Cytotoxic T cell (primary cell): ENCODE data around the gene FOXO1.

DNA sequence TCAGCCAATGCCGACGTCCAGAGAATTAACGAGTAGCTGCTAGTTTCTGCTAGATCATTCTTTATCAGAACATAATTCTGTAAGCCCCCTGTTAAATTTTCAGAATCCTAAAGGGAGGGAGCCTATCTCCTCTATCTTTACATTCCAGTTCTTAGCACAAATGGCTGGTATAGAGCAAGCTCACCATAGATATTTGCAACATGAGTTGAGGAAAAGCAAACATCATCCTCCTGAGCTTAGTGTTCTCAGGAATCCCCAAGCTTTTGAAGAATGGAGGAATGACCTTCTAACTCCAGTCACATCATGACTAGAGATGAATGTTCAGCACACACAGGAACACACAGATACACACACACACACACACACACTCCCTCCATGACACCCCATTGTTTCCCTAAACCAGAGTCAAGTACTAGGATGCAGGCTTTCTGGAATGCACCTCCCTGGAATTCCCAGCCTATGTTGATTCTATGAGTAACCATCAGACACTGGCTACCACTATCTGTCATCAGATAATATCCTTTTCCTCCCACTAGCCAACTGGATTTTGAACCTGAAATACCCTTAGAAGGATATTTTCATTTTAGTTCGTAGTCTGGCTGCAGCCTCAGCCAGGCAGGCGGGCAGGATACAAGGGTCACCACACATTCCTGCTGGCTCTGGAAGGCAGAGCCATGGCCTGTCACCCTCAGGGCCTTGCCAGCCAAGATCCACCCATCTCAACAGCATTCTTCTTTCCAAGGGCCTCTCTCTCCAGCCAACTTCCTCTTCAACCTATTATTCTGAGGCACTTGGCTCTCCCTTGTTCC lies 162.4 kb downstream of the FOXO1 start:
- PRO-cap, 2 experiments: no peak in any of the 2 experiments

GRCh38 chr13:40547686-40548490 lies 118.6 kb downstream of the FOXO1 start:
- PRO-cap, 2 experiments: no peak in any of the 2 experiments

GRCh38 chr13:40551185-40552359 lies 114.9 kb downstream of the FOXO1 start:
- PRO-cap, 2 experiments: no peak in any of the 2 experiments

GRCh38 chr13:40615623-40616184 lies 50.7 kb downstream of the FOXO1 start:
- PRO-cap, 2 experiments: peak in 2 of 2 experiments; most common plus-strand start chr13:40615885 (in 2); most common minus-strand start chr13:40615813 (in 1)

GRCh38 chr13:40618786-40619299 lies 47.6 kb downstream of the FOXO1 start:
- PRO-cap, 2 experiments: no peak in any of the 2 experiments

GRCh38 chr13:40666168-40666707 lies at the start of gene FOXO1:
FOXO1 (minus strand) TSS chr13:40666641.
- PRO-cap, 2 experiments: peak in 2 of 2 experiments; most common minus-strand start chr13:40666588 (in 2)

GRCh38 chr13:40734612-40735115 lies 36.3 kb downstream of the MRPS31 start:
- PRO-cap, 2 experiments: no peak in any of the 2 experiments

DNA sequence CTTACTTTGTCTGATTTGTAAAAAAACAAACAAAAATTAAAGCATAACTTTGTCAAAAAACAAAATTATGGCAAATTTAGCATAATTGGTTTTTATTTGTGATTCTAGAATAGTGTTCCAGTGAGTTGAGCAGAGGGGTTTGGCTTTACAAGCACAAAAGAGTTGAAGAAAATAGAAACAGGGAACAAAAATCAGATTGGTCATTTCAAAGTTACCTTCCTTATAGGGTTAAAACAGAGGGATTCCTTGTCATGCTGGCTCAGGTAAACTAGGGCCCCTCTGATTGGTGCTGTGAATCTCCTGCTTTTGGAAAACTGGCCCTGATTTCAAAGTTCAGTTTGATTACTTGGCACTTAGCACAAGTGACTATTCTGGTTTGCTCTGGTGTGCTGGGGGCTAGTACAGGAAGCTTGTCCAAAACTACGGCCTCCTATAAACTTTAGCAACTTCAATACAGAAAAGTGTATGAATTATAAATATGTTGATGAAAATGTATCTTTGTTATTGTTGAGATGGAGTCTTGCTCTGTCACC lies 1.8 kb upstream of the MRPS31 start:
- PRO-cap, 2 experiments: no peak in any of the 2 experiments

DNA sequence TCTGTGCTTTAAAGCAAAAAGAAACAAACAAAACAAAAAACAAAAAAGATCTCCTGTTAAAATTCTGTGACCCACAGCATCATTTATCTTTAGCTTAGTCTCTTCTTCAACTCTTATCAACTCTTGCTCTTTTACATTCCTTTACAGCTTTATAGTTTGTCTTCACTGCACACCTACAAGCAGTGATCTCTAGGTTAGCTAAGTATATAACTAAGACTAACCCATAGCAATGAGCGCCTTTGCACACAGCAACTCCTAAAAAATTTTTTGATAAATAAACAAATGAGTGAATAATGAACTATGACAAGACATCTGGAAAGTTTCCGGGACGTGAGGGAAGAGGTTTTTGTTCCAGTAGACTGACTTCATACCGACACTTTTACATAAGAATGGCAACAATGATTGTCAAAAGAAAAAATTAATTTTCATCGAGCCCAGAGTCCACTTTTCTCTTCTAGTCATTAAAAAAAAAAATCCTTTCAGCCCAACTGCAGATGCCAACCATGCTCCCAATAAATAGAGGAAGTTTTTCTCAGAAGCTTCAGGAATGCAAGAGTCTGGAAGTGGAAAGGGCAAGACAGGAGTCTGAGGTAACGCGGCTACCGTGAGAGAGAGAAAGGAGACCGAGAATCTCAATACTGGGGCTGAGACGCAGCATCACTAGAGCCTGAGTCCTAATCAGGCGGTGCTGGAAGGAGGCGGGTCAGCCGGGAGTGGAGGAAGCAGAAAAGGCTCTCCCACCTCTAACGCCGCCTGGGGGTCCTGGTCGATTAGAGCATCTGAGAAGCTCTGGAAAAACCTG lies 98.2 kb downstream of the ELF1 start:
- PRO-cap, 2 experiments: no peak in any of the 2 experiments

DNA sequence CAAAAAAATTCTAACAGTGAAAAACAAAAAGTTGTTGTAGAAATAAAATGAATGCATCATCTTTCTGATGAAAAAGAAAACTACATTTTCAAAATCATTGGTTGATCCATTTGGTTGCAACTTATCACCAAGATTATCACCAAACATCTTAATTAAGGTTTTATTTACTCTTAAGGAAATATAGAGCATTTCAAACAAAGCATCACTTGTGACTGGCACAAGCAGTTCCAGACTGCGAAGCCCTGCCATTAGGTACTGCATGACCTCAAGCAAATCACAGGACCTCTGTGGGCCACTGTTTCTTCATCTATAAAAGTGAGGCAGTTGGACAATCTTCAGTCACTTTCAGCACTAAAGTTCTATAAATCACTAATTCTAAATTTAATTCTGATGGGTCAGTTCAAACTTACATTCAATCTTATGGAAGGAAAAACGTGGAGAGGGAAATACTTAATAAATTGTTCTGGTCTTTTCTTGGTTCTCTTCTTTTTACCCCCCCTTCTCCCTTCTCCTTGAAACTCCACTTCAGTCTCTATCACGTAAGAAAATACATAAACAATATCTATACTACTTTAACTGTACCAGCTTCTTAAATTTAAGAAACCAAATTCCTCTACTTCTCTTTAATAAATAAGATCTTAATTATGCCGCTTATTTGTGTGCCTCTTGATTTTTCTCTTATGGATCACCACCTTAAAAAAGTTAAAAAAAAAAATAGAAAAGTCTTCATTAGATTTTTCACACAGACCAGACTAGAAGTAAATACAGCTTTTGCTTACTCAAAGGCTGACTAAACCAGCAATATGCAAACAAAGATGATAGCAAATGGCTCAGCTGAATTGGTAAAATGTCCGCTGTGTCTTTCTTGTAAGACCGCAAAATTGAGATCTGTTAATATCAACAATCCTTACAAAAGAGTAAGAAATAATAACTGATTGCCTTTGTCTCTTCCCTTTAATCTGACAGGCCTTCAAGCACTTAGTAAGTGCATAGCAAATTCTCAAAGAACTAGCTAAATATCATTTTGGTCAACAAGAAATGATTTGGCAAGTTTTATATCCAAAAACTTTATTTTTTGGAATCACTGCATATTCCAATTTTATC lies 1.7 kb downstream of the ELF1 start:
- PRO-cap, 2 experiments: peak in 2 of 2 experiments; most common plus-strand start position 224 of the sequence (in 2); most common minus-strand start position 234 of the sequence (in 2)

DNA sequence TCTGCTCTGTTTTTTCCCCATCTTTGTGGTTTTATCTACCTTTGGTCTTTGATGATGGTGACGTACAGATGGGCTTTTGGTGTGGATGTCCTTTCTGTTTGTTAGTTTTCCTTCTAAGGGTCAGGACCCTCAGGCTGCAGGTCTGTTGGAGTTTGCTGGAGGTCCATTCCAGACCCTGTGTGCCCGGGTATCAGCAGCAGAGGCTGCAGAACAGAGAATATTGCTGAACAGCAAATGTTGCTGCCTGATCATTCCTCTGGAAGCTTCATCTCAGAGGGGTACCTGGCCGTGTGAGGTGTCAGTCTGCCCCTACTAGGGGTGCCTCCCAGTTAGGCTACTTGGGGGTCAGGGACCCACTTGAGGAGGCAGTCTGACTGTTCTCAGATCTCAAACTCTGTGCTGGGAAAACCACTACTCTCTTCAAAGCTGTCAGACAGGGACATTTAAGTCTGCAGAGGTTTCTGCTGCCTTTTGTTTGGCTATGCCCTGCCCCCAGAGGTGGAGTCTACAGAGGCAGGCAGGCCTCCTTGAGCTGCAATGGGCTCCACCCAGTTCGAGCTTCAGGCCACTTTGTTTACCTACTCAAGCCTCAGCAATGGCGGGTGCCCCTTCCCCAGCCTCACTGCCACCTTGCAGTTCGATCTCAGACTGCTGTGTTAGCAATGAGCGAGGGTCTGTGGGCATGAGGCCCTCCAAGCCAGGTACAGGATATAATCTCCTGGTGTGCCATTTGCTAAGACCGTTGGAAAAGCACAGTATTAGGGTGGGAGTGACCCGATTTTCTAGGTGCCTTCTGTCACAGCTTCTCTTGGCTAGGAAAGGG lies 13.7 kb upstream of the WBP4 start:
- PRO-cap, 2 experiments: no peak in any of the 2 experiments

- PRO-cap, 2 experiments: no peak in any of the 2 experiments
Observed at GRCh38 chr13:41054219-41054584, 7.1 kb upstream of the WBP4 start.

DNA sequence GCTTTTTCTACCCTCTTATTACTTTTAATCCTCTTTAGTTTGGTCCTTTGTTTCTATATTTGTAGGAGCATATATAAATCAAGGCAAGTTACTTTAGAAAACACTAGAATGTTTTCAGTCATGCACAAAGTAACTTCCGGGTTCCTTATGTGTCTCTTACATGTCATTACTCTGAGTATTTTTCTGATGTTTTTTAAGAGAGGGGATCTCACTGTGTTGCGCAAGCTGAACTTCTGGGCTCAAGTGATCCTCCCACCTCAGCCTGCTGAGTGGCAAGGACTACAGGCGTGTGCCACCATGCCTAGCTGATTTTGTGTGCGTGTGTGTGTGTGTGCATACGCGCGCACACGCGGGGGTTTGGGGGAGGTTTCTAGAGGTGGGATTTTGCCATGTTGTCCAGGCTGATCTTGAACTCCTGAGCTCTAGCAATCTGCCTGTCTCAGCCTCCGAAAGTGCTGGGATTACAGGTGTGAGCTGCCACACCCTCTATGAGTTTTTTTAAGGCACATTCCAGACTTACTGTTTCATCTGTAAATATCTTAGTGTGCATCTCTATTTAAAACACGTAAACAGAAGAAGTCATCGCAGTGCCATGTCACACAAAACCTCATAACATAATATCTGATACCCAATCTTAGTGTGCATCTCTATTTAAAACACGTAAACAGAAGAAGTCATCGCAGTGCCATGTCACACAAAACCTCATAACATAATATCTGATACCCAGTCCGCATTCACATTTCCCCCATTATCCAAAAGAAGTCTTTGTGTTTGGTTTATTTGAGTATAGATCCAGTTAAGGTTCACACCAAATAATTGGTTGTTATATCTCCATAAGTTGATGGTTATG lies 45.0 kb downstream of the NAA16 start:
- PRO-cap, 2 experiments: peak in 1 of 2 experiments; most common plus-strand start position 705 of the sequence (in 1); most common minus-strand start position 521 of the sequence (in 1)

DNA sequence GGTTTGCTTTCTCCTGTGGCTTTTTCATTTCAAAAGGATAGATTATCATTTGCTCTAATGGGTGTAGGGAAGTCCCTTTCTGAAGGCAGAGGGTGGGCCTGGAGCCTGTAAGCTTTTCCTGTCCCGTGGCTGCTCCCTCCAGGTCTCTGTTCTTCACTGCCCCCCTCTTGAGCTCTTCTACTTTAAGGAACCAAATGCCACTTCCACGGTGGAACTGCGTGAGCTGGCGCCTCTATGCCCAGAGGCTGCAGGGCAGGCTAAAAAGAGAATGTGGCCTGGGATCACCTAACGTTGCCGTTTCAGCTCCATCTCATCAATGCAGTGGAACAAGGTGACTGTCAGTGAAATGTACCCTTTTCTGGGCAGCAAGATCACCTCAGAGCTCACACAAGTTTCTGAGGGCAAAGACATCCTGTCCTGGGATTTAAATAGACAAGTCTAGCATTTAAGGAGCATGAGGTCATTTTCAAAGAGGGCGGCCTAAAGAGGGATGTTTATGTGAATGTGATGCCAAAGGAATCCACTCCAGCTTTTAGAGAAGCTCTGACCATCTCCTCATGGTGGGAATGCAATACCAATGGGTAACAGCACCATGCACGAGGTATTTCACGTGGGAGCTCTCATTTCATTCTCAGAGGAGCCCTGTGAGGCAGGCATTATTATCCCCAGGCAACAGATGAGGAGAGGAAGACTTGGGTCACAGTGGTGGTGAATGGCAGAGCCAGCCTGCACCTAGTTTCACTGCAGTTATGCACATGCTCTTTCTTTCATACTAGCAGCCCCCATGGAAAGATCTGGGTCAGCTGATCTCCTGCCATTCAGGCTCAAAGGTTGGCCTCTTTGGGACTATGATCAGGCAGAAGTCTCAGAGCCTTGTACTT lies 39.2 kb downstream of the RGCC start:
- PRO-cap, 2 experiments: no peak in any of the 2 experiments

DNA sequence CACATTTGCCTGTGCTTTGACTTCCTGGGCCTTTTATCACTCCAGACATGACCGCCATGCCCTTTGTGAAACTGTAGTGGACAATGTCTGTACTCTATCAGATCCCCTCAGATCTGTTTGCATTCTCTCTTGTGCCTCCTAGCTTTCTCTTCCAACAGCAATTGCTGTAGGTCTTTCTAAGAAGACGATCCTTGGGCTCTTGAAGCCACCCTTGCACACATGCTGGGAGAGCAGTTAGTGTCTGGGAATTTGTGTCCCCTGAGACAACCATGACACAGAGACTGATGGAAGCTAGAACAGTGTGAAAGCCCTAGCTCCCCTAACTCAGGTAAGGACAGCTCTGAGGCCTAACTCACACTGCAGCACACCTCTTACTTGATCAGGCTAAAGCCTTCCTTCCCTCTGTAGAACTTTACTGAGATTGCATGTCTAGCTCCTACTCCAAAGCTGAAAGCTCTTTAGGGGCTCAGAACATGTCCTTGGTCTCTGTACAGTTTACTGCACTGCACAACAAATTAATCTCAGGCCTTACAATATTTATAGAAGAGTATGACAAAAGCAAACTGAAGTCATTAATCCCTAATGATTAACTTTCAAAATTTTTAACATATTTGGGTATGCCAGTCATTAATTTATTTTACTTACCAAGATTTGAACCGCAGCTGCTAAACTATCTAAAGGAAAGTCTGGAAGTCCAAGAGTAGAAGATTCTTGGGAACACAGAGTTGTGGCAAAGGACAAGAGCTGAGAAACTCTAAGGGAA lies 75.5 kb downstream of the VWA8 start:
- PRO-cap, 2 experiments: no peak in any of the 2 experiments

GRCh38 chr13:41891361-41891874 lies 69.5 kb downstream of the VWA8 start:
- PRO-cap, 2 experiments: no peak in any of the 2 experiments

DNA sequence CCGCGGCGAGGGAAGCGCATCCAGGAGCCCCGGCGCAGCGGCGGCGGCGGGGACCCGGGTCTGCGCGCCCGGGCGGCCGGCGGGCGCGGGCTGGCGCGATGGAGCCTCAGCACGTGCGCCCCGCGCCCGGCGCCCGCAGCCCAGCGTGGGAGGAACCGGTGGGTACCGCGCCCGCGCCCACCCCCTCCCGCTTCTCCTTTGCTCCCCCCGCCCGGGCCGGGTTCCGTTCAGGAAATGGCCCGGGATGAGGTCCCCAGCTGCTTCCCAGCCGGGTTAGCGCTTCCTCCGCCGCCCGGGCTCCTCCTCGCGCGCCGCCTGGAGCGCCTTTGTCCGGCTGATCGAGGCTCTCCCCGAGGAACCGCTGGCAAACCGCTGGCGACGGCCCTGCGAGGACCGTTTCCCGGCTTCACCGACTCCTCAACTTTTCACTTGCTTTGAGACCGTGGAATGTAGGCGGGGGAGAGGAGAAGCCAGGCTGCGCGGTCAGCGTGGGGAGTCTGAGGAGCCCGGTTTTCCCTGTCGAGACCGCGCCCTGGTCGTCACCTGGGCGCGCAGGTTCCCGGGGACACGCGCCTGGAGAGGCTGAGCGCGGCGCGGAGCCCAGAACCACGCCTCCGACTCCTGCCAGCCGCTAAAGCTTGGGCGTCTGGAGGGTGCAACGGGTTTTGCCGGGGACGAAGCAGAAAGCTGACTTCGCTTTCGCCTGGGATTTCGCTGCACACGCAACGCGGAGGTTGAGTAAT lies 7.5 kb upstream of the DGKH start:
- PRO-cap, 2 experiments: no peak in any of the 2 experiments

GRCh38 chr13:42041528-42042397 lies 6.7 kb upstream of the DGKH start:
- PRO-cap, 2 experiments: no peak in any of the 2 experiments

- PRO-cap, 2 experiments: no peak in any of the 2 experiments
Observed at GRCh38 chr13:42047276-42048283, 868 bp upstream of the DGKH start.

- PRO-cap, 2 experiments: no peak in any of the 2 experiments
Observed at GRCh38 chr13:42137651-42138278, 89.3 kb downstream of the DGKH start.